Brain (tissue), 1 donor: Measurements from ENCODE around the genes VCP and UNC13B.

DNA sequence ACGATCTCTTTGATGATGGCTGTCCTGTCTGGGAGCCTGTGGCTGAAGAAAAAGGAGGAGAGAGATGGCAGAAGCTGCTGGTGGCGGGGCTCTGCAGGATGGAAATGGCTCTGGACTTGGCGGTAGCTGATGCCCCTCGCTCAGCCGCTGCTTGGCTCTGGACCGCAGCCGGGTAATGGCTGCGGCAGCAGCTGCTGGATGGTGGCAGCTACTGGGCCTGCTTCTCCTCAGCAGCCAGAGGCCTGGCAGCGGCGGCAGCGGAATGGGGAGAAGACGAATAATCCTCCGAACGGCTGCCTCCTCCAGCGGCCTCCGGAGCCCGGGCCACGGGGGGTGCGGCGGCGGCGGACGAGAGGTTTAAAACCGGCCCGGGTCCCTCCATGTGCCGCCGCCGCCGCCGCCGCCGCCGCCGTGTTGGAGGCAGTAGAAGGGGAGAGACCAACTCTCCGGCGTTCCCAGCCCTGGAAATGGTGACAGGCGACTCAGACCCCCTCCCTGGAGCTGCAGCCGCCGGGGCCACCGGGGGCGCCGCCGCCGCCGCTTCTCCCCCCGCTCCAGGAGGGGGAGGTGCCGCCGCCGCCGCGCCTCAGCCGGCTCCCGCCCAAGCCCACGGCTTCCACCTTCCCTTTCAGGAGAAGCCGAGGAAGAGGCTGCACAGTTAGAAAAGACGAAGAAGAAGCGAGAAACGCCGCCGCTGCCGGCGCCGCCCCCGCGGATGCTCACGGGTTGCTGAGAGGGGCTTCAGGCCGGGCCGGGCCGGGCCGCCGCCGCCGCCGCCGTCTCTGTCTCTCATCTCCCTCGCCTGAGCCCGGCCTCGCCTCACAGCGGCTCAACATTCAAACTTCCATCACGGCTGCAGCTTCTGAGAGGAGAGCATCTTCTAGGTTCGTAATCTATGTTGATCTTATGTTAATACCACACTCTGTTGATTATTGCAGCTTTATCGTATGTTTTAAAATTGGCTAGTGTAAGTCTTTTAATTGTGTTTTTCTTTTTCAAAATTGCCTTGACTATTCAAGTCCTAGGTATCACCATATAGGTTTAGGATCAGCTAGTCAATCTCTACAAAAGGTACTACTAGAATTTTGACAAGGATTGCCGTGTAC lies 118.4 kb upstream of the PRSS3 start:
- RRBS = 2% methylated on average over 31 of the region's 83 CpGs

GRCh38 chr9:33739517-33739889 lies 55.9 kb upstream of the PRSS3 start:
- RRBS = no CpG with 5 or more reads among the region's 2 CpGs

GRCh38 chr9:33759807-33760135 lies 35.6 kb upstream of the PRSS3 start:
- RRBS = no CpG with 5 or more reads among the region's 2 CpGs

- RRBS = no CpG with 5 or more reads among the region's 2 CpGs
These were observed 94.9 kb downstream of the UBE2R2 start for GRCh38 chr9:33911734-33912306.

- RRBS = no CpG with 5 or more reads among the region's 10 CpGs
These were observed 100.0 kb downstream of the UBE2R2 start for GRCh38 chr9:33916884-33917368.

DNA sequence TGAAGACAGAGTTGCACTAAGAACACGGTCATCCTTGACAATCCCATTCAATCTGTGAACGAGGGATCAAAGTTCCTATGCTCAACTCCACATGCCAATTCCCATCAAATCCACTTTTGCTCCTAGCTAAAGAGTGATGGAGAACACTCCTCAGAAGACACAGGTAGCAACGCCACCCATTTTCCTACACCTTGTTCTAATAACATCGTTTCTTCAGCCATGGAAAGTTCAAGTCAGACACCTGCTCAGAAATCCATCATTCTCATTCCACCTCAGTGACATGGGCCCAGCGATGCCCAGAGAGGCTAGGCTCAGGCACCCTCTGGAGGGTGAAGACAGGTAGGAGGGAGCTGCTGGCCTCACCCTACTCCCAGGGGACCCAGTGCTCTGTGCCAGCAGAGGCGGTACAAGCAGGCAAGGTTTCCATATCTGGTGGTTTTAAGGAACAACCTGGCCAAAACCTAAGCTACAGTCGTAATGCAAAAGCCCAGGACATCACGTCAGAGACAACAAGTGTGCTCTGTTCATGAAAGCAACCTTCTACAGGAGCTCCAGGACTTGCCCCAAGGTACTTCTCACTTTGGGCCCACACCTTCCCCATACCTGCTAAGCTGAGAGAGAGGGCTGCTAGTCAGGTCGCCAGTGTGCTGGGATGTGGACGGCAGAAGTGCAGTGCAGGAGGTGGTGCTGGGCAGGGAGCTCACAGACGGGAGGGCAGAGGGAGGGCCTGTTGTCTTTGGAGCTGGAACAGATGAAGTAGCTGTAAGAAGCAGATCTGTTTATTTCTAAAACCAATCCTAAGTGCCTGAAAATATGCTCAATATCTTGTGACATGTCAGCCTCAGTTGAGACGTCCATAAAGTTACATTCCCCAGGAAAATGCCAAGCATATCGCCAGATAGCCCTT lies 115.5 kb downstream of the UBAP2 start:
- RRBS = no CpG with 5 or more reads among the region's 13 CpGs

GRCh38 chr9:33998368-33998951 lies 50.2 kb downstream of the UBAP2 start:
- RRBS = no CpG with 5 or more reads among the region's 5 CpGs

DNA sequence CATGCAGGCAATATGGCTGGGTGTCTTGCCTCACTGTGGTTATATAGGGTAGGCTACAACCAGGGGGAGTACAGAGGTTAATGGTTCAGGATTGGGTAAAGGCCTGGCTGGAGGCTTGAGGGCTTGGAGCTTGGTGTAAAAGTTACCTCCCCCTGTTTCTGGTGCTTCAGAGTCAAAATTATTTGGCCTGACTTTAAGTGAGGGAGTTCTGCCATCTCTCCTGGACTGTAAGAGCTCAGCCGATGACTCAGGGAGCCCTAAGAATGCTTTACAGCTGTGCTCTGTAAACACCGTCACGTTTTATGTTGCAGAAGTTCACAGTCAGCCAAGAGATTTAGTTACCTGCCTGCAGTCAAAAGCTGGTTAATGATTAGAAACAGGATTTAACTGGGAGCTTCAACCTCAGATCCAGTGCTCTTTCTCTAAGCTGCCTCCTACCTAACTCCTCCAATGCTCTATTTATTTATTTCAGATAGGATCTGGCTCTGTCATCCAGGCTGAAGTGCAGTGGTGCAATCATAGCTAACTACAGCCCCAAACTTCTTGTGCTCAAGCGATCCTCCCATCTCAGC lies 24.4 kb upstream of the UBAP2 start:
- RRBS = no CpG with 5 or more reads among the region's 4 CpGs

GRCh38 chr9:34124738-34125469 lies 1.6 kb downstream of the DCAF12 start:
- RRBS = no CpG with 5 or more reads among the region's 9 CpGs

GRCh38 chr9:34158170-34158931 lies 20.5 kb upstream of the UBAP1 start:
- RRBS = no CpG with 5 or more reads among the region's 8 CpGs

GRCh38 chr9:34178078-34178334 lies 837 bp upstream of the UBAP1 start:
- RRBS = no CpG with 5 or more reads among the region's 9 CpGs

- RRBS = no CpG with 5 or more reads among the region's 16 CpGs
These were observed 45.4 kb downstream of the UBAP1 start for GRCh38 chr9:34224239-34224674.

GRCh38 chr9:34256880-34257592 lies 72.0 kb downstream of the KIF24 start:
- RRBS = no CpG with 5 or more reads among the region's 13 CpGs

DNA sequence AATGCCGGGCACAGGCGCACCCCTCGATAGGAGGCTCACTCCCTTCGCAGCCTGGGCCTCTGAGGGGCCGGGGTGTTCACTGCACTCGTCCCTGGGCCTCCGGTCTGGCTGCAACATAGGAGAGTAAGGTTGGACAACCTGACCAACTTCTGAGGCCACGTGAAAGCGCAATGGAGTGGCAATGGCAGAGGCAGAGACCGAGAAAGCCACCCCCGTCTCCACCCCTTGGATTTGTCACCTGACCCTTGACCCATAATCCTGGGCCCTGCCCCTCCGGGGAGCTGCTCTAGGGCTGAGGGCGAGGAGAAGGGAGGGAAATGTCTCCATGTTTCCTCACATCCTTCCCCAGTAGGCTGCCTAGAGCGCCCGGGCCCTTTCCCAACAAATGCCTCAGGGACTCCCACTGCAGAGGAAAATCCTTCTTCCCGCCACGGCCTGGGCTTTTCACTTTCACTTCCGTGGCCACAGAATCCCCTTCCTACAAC lies 1.2 kb upstream of the CNTFR start:
- RRBS = 15% methylated on average over 9 of the region's 18 CpGs

DNA sequence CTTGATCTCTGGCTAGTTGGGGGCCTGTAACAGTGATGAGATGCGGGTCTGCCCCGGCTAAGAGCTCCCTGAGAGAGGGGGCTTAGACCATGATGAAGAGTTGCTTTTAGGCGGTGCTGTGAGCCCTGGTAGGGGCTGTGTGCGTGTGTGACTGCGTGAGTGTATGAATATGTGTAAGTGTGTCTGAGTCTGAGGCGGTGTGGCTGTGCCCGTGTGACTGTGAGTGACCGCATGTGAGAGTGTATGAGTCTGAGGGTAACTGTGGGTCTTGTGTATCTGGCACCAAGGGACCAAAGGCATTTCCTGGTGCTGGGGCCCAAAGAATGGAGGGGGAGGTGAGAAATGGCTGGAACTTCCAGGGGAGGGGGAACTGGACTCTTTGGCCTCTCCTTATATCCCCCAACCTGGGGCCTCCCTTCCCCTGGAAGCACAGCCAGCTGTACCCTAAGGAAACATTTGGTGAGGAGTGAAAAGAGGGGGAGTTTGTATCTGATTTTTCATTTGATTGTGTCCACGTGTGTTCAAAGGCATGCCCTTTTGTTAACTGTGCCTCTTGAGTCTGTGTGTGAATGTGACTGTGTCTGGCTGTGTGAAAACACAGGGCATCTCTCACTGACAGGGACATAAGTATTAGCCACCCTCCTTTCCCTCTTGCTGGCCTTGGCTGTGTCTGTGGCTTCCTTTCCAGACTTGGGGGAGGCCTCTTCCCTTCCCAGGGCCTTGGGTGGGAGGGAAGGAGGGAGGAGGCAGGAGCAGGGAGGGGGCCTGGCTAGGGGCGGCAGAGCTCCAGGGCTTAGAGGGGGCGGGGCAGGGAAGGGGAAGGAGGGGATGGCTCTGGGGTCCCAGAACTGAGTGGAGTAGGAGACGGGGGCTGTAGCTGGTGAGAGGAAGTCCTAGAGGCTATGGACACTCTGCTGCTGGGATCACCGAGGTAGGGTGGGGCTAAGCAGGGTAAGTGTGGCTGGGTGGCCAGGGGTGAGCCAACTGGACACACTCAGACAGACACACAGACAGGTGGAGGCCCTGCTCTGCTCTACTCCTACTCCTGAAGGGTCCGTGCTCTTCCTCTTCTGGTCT lies 1.4 kb downstream of the IL11RA start:
- RRBS = no CpG with 5 or more reads among the region's 14 CpGs

DNA sequence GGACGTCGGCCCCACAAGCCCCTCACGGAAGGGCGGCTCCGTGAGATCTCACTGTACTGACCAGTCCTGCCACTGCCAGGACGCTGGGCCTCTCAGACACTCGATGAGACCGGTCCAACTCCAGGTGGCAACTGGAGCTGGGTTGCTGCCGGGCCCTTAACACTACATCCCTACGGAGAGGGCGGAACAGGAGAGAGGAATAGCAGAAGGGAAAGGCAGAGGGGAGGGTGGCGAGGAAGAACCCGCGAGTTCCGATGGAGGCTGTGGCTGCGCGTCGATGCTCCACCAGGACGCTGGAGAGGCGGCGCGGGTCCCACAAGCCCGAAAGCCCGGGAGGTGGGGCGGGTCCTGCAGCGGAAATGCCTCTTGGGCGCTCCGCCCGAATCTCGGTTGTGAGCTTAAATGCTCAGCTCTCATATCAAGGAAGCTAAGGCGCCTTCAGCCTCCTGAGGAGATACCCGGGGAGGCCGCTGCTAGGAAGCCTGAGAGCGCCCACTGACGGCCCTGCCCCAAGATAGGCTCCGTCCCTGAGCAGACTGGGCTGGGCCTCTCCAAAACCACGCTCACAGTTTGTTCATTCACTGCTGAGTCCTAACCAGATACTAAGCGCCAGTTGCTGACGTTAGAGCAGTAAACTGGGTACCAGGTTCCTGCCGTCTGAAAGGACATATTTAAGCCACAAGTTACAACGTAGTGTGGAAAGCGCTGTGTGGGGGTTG lies 5.8 kb upstream of the C9orf131 start:
- RRBS = no CpG with 5 or more reads among the region's 42 CpGs

DNA sequence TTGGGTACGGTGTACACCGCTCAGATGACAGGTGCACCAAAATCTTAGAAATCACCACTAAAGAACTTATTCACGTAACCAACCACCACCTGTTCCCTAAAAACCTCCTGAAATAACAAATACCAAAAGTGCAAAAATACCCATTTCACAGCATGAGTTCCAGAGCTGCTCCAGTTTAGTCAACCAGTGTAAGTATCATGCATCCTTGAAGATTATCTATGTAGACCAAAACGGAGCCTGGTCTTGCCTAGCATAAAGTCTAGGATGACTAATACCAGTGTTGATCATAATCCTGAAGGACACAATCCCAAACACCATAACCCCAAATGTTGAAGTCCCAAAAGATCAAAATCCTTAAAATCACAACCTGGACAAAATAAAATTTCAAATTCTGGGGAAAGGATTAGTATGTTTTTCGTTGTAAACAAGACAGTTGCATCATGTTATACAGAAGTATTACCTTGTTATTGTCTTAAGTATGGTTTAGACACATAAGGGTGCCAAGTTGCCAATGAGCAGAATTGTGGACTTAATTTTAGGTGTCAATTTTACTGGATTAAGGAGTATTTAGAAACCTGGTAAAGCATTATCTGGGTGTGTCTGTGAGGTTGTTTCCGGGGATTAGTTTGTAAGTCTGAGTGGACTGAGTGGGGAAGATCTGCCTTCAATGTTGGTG lies 12.3 kb downstream of the C9orf131 start:
- RRBS = no CpG with 5 or more reads among the region's 6 CpGs

DNA sequence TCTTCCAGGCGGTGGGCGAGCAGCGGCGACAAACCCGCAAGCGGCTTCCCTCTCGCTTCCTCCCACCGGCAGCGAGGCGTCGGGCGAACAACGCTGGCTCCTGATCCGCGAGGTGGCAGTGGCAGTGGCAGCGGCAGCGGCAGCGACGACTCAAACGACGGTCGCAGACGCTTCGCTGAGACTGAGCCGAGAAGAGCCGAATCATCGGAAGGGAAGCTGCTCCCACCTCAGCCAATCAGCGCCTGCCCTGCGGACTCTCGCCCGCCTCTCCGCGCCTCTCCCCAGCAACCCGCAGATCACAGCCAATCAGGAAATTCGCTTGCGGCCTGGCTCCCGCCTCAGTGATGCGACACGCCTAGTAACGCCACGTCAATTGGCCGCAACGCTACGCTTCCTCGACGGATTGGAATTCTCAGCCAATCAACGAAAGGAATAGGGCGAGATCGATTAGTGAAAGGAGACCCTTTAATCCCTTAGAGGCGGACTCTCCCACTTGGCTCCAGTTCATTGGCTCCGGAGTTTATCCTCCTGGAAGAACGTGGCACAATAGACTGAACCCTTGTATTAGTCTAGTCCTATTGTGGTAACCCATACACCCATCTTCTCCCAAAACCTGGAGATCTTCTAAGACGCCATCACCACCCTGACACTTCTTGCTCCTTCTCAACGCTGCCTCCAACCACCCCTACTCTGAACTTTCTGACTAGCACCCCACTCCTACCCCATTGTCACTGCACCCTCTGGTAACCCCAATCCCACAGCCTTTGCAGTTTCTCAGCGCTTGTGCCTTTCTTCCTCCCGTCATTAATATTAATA lies at the start of gene VCP:
Gene VCP, minus strand, starts transcription at position 183 of the 816 bp plus-strand sequence.
- RRBS = 1% methylated on average over 7 of the region's 56 CpGs

DNA sequence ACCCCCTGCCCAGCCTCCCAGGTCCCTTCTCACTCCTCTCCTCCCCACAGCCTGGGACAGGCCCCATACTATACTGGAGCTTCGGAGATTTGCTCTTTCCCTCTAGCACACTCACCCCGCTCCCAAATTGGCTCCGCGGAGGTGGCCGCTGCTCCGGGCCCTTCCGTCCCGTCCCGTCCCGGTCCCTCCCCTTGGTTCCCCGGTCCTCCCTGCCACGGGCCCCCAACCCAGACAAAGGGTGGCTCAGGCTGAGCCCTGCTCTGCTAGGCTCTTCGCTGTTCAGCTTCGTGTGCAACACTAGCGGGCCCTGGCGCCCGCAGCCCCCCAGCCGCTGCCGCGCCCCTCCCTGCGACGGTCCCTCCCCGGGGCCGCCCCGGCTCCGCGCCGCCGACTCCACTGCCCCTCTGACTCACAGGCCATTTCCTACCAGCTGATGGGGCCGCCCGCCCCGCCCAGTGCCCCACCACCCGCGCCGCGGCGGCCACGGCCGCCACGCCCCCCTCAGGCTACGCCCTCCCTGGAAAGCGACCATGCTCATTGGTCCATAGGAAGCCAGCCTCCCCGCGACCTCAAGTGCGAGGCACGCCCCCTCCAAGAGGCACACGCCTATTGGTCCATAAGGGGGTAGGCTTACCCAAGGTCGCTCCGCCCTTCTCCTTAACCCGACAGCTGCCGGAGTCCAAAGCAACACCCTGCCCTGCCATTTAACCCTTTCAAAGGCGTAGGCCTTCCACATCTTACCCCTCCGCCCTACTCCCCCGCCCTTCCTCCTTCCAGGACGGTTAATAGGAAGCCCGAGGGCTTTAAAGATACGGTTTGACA lies 4.3 kb downstream of the ATOSB start:
- RRBS = no CpG with 5 or more reads among the region's 57 CpGs

DNA sequence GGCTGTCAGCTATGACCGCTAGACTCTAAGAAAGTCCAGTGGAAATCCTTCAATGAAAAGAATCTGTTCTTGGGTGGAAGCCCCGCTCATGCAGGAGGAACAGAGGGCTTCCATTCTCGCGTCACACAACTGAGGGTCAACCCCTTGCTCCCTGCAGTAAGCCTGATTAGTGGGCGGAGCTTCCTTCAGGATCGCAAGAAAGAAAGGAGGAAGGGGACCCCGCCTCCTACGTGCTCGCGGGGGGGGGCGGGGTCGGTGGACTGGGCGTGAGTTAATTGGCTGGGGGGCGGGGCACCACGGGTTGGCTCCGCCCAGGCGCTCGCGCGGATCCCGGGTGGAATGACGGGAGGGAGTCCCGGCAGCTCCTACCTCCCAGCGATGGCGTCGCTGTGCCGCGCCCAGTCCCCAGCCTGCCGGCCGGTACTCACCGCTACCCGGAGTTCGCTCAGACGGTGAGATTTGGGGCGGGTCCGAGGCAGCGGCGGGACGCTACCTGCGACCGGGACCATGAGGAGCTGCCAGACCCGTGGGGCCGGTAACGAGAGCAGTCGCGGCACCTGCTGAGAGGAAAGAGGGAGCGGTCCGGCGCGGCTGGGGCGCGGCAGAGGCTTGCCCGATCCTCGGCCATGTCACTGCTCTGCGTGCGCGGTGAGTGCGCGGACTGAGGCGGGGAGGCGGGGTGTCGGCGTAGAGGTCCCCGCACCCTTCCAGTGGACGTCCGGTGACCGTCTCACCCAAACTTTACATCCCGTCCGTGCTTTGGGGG lies at the start of gene UNC13B:
Gene UNC13B, plus strand, starts transcription at position 352 of the 766 bp plus-strand sequence.
- RRBS = 1% methylated on average over 23 of the region's 69 CpGs